ENCODE measurements around a stretch of chr14.

DNA sequence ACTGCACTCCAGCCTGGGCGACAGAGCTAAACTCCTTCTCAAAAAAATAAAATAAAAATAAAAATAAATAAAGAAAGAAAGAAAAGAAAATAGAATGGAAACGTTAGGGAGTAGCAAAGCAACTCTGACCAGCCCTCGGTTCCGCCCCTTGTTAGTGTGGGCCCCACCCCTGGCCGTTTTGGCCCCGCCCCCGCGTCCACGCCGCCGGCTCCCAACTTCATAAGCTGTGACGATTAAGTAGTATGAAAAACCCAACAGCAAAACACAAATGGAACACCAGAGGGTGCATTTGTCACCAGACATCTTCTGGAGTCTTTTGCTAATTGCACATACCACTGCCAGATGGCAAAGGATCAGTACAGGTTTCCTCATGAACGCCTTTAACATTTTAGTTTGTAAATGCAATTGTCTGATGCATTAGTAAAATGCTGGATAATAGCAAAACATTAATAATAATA is 23.8 kb downstream of the HSP90AA1 start:
- PRO-cap: no peak

- PRO-cap: no peak
Measured at GRCh38 chr14:102264819-102265424, 40.0 kb downstream of the MOK start.

DNA sequence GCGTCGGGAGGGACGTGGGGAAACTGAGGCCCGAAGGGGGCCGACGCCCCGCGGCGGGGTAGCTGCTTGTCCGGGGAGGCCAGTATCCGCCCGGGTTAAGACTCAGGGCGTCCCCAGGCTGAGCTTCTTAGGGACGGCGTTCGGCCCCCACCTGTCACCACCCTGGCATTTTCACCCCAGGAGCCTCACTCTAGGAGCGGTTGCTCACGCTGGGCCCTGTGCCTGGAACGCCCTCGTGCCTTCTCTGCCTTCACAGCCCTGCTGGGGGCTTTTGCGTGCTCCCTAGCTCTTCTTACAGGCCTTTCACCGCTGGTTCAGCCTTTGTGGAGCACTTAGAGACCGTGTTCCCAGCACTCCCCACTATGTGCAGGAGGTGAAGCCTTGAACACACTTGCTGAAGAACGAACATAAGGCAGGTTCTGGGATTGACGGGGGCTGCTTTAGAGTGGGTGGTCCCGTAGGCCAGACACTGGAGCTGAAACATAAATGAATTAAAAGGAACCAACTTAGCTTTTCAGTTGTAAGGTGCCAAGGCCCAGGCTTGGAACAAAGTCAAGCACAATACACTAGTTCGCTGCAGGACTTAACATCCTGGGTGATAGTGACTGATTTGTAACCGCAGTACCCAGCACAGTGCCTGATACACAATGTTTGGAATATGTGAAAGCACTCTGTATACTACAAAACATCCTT is 659 bp downstream of the ZNF839 start:
- PRO-cap: no peak

- PRO-cap: no peak
Measured at GRCh38 chr14:102408260-102409353, 45.9 kb downstream of the TECPR2 start.

- PRO-cap: no peak
Measured at GRCh38 chr14:102474931-102475446, 34.6 kb downstream of the ANKRD9 start.

GRCh38 chr14:102507208-102507998 is 2.2 kb downstream of the ANKRD9 start:
- PRO-cap: no peak

GRCh38 chr14:102508224-102508750 is 1.3 kb downstream of the ANKRD9 start:
- PRO-cap: no peak

- PRO-cap: no peak
Measured at GRCh38 chr14:102511463-102512010, 2.0 kb upstream of the ANKRD9 start.

DNA sequence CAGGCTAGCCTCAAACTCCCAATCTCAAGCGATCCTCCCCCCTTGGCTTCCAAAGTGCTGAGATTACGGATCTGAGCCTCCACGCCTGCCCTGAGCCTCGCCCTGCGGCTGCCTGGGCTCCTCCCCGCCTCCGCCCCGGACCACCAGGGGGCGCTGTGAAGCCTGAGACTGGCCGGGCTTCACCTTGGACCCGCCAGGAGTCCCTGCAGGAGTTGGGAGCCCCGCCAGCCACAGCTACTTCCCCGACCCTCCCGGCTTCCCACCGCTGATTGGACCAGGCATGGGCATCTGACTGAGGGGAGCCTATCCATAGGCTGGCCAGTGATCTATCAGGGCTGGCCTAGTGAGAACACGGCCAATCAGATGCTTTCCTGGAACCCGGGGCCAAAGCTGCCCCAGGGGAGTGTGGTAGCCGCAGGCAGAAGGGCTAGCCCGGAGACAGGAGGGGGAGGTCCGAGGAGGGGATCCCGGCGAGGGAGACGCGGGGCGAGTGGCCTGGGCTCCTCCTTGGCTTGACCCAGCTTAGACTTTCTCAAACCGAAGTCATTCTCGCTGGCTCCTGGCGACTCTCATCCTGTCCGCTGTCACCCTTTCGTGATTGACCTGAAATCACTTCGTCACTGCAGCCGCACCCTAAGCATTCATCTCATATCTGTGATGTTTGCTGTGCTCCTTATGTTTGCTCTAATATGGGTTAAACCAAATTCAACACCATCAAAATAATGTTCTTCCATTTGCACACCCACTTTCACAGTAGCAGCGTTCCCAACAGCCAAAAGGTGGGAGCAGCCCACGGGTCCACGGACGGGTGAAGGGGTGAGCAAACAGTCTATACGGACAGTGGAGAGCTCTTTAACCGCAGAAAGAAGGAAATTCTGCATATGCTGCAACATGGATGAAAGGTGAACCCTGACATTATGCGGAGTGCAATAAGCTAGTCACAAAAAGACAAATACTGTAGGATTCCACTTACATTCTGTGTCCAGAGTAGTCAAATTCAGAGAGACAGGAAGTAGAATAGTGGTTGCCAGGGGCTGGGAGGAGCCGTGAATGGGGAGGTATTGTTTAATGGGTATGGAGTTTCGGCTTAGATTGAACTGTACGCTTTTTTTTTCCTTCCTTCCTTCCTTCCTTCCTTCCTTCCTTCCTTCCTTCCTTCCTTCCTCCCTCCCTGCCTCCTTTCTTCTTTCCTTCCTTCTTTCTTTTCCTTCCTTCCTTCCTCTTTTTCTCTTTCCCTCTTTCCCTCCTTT is 15.4 kb upstream of the ANKRD9 start:
- PRO-cap: no peak

DNA sequence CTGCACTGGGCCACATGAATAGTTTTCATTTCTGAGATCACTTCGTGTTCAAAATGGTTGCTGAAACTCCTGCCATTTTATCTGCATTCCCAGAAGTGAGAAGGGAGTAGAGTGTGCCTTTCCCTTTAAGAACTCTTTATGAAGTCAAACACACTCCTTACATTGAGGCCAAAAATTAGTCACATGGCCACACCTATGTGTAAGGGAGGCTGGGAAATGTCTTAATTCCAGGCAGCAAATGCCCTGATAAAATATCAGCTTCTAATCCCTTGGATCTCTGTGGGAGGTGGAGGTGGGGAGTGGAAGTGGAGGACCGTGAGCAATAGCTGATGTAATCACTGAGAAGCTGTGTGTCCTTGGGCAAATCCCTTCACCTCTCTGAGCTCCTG is 22.6 kb upstream of the ANKRD9 start:
- PRO-cap: no peak

- PRO-cap: no peak
Measured at GRCh38 chr14:102802990-102803818, 26.0 kb downstream of the TRAF3 start.

- PRO-cap: no peak
Measured at GRCh38 chr14:102923194-102923560, 714 bp downstream of the AMN start.

- PRO-cap: no peak
Measured at GRCh38 chr14:103073954-103074476, 10.0 kb upstream of the LBHD2 start.

DNA sequence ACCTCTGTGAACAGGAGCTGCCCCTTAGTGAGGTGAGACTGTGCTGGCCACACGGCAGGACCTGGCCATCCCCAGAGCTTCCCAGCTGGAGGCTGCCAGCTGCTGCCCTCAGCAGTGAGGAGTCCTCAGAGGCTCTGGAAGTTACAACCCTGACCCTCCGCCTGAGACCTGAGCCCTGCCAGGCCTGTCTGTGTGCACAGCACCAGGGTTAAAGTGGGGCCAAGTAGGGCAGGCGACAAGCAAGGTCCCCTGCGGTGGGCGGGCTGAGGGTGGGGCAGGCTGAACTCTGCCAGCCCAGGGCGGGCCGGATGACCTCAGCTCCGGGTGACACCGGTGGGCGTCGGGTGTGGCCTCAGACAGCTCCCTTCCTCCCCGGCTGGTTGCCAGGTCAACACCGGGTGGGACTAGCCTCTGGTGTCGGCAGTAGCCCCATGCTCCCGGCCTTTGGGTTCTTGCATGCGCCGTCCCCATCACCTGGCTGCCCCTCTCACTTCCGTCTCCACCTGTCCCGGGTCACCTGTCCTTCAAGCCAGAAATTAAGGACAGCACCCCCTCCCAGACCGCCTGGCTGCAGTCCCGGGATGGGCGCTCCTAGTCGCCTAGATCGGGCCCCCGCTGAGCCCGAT is 9.1 kb upstream of the LBHD2 start:
- PRO-cap: no peak

DNA sequence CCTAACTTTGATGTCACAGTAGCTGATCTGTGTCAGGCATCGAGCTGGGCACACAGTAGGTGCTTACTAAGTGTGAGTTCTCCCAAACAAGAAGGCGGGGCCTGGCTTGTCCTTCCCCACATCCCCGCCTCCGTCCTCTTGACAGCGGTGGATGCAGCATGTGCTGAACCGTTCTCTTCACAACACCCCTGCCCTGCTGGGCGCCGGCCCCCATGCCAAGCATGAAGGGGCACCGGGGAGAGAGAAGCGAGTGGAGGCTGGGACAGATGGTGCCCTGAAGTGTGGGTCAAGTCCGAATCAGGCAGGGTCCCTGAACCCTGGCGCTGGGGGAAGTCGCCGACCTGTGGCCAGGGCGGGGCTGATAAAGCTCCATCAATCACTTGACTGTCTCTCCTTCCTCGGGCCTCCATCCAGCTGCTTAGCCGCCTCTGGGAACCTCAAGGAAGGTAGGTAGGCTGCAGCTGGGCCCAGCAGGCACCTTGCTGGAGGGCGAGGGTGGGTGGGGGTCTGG is 4.0 kb downstream of the EXOC3L4 start:
- PRO-cap: no peak

- PRO-cap: no peak
Measured at GRCh38 chr14:103125777-103126626, 2.7 kb downstream of the TNFAIP2 start.

DNA sequence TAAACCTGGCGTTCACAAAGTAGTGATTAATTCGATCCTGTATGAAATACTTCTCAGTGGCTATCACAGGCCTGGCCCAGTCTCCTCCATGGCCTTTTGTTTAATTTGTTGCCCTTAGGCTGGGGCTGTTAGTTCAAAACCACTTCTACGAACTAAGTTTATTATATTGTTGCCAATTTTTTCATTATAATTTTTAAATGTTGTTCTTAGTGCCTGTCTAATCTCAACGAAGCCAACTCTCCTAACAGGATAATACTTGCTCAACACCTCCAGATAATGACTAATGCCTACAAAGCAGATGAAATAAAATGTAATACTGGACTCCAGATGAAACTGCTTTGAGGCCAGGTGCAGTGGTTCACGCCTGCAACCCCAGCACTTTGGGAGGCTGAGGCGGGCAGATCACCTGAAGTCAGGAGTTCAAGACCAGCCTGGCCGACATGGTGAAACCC is 62.4 kb downstream of the TNFAIP2 start:
- PRO-cap: no peak

DNA sequence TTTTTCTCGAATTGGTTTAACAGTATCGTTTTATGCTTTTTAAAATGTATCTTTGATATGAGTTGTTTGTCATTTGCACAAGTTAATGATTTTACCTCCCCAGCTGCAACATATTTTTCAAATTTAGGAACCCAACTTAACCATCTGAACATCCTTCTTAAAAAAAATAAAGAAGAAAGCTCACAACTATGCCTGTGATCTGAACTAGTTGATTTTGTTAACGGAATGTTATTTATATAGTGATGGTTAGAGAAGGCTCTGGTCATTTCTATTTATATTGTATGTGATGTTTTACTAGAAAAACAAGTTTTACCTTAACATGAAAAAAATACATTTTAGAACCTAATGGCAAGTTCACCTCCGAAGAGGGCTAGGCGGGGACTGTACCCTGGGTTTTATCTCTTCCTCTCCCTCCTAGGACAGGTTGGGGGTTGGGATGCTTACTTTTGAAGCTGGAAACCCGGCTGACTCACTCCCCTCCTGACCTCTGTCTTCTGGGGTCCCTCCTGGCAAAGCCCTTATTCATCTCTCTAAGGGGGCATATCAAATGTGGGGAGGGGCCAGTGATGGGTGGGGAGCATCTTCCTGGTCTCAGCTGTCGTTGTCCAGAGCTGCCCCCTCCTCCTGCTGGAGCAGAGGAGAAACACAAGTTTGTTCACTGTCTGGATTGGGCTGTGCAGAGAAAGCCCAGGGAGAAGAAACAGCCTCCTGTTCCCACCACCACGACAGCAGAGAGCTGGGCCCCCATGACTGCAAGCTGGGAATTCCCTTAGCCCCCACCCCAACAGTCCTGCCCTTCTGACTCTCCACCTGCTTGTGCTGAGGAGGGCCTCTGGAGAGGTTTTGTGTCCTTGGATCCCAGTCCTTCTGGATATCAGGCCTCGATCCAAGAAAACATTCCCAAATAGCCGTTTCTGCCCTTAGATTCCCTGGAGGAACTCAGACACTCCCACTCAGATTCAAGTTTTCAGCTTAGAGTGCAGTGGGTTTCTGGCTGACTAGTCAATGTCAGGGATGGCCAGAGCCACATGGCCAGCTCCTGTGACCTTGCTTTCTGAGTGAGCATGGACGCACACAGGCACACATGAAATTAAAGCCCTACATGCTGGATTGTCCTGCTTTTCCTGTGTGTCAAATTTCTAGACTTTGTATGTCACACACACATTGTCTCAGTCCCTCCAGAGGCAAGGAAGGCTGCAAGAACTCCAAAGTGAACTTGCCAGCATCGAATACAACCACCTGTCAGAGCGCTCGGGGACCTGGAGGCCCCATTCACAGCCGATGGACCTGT is 85.9 kb downstream of the TNFAIP2 start:
- PRO-cap: no peak

DNA sequence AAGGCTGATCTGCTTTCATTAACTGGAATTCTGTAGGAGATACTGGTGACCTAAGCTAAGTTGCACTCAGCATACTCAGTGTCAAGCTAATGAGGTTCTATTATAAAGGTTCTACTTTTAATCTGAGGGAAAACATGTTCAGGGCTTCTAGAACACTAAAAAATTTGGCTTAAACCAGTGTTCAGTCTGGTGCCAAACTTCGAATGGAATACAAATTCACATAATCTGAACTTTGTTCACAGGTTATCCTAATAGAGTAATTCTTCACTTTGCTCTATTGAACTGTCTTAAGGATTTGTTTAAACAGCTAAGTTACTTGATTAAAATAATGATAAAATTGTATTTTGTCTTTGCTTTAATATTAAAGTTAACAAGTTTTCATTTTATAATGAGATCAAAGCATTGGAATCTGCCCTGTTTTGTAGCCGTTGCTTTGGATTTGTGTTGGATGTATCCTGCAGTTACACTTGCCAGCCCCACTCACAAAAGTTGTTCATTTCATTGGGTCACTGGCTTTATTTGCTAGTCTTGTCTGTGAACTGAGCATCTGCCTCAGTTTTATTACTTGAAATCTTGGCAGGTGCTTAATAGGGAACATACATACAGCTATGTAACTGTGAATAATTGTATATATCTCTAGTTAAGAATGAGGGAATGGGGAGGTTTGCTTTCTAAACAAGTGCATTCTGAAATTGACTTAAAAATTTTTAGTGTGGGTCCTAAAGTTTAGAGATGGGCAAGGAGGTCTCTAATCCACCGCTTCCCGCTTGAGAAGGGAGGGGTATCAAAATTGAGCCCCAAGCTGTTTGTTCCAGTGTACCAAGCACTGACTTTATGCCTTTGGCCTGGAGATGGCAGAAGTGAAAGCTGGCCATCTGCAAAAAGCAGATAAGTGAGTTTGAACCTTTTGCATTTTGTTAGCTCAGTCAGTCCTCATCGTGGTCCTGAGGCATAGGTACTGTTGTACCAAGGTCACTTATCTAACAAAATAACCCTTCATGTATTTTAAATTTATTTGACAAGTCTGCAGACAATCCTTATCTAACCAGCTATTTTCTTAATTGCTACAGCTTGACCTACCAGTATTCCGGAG is 9.1 kb downstream of the EIF5 start:
- PRO-cap: no peak

- PRO-cap: no peak
Measured at GRCh38 chr14:103518179-103518542, 4.5 kb downstream of the CKB start.